SK-N-DZ (cell line): ENCODE measurements around the gene RARRES1.

GRCh38 chr3:156633219-156633832, 41.1 kb upstream of the TIPARP start:
RAMPAGE:
- cytosol, long total RNA, result no peak
- nucleus, long total RNA, result no peak

DNA sequence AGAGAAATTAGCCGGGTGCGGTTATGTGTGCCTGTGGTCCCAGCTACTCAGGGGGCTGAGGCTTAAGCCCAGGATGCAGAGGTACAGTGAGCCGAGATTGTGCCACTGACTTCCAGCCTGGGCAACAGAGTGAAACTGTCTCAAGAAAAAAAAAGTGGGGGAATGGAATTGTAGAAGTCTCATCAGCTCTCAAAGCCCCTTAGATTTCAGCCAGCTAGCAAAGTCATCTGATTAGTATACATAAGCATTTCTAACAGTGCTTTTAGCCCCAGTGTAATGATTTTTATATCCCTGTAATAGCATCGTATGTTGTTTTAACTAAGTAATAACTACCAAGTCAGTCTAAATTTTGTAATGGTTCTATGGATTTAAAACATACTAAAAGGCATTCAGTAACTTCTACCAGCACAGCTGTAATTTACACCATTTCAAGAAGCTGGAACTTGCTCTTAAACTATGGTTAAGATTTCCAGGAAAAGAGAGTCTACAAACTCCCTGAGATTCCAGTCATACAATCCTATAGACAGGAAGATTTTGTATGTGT, 33.4 kb downstream of the TIPARP start:
RAMPAGE:
- cytosol, long total RNA, result no peak
- nucleus, long total RNA, result no peak

GRCh38 chr3:156825275-156825854, 788 bp upstream of the LEKR1 start:
RAMPAGE:
- cytosol, long total RNA, result no peak
- nucleus, long total RNA, result no peak

GRCh38 chr3:157045281-157045948, 114.5 kb downstream of the CCNL1 start:
RAMPAGE:
- cytosol, long total RNA, result no peak
- nucleus, long total RNA, result no peak

RAMPAGE:
- cytosol, long total RNA, result no peak
- nucleus, long total RNA, result no peak
Measured at GRCh38 chr3:157134532-157135370, 25.2 kb downstream of the CCNL1 start.

GRCh38 chr3:157136640-157137366, 23.1 kb downstream of the CCNL1 start:
RAMPAGE:
- cytosol, long total RNA, result no peak
- nucleus, long total RNA, result no peak

DNA sequence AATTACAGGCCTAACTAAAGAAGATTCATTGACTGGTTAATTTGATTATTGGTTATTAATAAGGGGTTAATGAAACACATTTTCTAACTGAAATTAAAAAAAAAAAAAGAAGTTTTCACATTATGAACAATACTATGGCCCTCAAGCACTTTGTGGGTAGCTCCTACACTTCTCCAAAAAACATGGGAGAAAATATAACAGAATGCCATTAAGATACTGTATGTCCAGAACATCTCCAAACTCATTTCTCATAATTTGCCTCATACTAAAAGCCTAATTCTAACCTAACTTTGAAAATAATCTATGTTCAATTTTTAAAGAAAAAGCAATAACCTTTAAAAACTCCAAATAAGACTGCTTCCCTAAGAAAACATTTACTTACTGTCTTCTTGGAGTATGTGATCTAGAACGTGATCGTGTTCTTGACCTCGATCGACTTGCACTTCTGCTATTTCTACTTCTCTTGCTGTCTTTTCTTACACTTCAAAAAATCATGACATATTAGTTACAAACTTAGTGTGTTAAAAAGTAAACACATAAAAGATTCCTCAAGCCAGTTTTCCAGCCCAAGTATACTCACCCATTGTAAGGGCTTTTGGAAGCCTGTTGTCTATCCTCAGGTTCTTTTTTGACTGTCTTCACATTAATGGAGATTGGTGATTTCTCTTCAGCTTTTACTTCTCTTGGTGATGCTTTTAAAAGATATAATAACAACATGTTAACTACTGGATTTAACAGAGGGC, 10.9 kb downstream of the CCNL1 start:
RAMPAGE:
- cytosol, long total RNA, result no peak
- nucleus, long total RNA, result no peak

DNA sequence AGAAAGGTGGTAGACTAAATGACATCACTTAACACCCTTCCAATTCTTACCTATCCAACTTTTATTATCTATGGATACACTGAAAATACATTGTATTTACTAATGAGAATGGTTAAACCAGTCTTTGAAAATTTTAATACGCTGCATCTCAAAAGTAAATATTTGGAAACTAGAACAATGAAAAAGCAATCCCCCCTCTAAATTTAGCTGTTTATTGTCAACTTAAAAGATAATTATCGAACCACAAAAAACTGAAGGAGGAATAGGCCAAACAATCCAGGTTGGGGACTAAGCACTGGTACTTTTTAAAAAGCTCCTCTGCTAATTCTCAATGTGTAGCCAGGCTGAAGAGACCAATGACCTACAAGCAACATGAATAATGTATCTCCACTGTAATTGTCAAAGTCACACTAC, 3.6 kb downstream of the CCNL1 start:
RAMPAGE:
- cytosol, long total RNA, result no peak
- nucleus, long total RNA, result no peak

GRCh38 chr3:157157264-157158706, 2.2 kb downstream of the CCNL1 start:
RAMPAGE:
- cytosol, long total RNA, result no peak
- nucleus, long total RNA, result no peak

DNA sequence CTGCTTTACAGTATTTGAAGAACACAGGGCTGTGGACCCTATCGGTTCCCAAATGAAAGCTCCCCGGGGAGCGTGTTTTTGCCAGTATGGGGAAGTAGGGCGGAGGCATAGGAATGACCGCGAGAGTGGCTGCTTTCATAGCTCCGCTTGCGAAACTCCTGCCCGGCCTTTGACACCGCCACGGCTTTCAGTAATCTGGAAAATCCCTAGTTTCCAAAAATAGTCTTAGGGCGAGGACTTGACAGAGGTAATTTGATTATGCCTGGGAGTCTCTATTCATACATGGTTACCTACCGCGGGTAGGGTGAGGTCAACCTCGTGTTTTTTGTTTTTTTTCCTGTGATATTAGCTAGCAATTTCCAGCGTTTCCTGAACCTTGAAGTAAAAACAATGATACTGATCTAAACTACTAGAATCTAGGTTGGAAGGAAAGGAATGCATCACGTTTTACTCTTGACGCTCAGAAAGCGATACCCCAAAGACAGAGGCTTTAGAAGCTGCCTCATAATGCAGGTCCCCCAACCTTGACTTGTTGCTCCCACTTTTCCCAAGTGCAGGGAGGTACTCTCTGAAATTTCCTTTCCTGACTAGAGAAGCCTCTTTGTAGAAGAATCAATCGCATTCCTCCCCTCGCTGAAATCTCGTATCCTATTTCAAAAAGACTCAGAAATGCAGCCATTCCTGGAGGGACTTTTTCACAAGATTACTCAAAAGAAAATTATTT, 867 bp upstream of the CCNL1 start:
RAMPAGE:
- cytosol, long total RNA, result no peak
- nucleus, long total RNA, result no peak

DNA sequence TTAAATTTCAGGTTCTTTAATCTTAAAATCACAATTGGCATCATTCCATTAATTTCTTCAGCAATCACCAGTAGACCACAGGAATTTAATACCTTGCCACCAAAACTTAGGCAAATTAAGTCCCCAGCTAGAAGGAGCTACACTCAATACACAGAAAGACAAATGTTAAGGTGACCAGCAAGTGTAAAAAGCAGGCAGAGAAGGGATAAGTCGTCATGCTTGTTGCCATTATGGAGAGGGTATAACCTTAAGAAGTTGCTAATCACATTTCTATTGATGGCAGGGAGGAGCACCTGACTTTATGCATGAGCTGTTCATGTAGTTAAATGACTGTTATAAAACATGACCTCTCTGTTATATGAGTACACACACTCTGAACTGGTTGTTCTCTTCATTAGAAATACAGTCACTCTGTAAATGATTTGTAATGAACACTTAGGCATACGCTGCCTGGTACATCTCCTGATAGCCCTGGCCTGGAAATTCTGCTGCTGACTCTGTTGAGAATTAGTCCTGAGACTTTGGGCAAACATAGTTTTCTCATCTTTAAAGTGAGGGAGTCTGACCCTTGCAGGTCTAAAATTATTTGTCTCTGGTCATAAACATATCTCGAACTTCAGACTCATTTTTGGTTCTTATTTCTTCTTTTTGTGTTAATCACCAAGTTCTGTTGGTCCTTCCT, 6.7 kb upstream of the CCNL1 start:
RAMPAGE:
- cytosol, long total RNA, result no peak
- nucleus, long total RNA, result no peak

DNA sequence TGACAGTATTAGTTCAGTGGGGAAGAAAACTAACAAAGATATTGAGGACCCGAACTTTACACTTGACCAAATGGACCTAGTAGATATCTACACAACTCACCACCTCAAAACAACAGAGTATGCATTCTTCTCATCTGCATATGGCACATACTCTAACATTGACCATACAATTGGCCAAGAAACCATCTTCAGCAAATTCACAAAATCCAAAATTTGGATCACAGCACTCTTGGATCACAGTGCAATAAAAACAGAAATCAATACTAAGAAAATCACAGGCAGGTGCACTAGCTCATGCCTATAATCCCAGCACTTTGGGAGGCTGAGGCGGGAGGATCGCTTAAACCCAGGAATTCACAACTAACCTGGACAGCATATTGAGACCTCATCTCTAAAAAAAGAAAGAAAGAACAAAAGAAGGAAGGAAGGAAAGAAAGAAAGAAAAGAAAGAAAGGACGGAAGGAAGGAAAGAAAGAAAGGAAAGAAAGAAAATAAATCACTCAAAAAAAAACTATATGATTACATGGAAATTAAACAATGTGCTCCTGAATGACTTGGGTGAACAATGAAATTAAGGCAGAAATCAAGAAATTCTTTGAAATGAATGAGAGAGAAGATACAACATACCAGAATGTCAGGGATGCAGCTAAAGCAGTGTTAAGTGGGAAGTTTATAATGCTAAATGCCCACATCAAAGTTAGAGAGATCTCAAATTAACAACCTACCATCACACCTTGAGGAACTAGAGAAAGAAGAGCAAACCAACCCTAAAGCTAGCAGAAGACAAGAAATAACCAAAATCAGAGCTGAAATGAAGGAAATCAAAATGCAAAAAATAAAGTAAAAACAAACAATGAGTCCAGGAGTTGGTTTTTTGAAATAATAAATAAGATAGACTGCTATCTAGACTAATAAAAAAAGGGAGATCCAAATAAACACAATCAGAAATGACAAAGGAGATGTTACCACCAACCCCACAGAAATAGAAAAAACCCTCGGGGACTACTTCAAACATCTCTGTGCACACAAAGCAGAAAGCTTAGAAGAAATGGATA, 29.4 kb upstream of the CCNL1 start:
RAMPAGE:
- cytosol, long total RNA, result no peak
- nucleus, long total RNA, result no peak

DNA sequence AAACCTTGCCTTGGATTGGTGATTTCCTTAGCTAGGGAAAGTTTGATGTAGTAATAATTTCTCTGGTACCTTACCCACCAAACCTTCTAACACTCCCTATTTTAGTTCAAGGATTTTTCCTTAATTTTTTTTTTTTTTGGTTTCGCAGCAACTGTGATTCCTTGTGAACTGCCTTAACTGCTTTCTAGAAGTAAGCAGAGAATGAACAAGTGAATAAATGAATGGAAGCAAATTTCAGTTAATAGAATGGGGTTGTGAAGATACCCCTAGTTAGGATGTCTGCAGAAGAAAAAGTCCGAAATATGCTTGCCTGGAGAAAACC, 35.1 kb upstream of the PTX3 start:
RAMPAGE:
- cytosol, long total RNA, result no peak
- nucleus, long total RNA, result no peak

RAMPAGE:
- cytosol, long total RNA, result no peak
- nucleus, long total RNA, result no peak
Measured at GRCh38 chr3:158217517-158218476, 107.9 kb downstream of the RSRC1 start.

DNA sequence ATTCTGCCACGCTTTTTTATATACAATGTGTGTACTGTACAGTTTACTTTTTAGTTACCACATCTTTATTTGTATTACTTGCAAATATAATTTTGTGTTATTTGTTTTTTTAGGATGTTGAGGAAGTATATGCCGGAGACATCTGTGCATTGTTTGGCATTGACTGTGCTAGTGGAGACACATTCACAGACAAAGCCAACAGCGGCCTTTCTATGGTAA, 11.8 kb downstream of the LXN start:
RAMPAGE:
- cytosol, long total RNA, result no peak
- nucleus, long total RNA, result no peak

RAMPAGE:
- cytosol, long total RNA, result no peak
- nucleus, long total RNA, result no peak
Measured at GRCh38 chr3:158731971-158732919, at the start of gene RARRES1. TSS of gene RARRES1 (minus strand) at chr3:158732457.

GRCh38 chr3:158819288-158819845, 17.5 kb downstream of the MFSD1 start:
RAMPAGE:
- cytosol, long total RNA, result no peak
- nucleus, long total RNA, result no peak

RAMPAGE:
- cytosol, long total RNA, result no peak
- nucleus, long total RNA, result no peak
Measured at GRCh38 chr3:158990982-158991483, 78.1 kb upstream of the IQCJ start.

DNA sequence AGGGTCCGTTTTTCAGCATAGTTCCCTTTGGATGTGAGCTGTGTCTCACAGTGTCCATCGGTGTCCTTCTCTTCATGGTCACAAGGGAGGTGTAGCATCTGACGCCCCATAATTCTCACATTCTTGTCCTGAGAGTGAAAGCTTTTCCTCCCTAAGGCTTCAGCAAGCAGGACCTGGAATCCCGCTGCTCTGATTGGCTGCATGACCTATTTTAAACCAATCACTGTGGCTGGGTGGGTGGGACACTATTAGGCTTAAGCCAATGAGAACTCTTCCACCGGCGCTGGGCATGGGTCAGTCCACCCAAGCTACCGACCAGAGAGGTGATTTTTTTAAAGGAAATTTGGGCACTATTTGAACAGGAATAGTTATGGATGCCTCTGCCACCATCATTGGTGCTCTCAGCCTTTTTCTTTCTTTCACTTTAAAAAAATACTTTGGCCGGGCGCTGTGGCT, 85.3 kb upstream of the IQCJ-SCHIP1 start:
RAMPAGE:
- cytosol, long total RNA, result no peak
- nucleus, long total RNA, result no peak

DNA sequence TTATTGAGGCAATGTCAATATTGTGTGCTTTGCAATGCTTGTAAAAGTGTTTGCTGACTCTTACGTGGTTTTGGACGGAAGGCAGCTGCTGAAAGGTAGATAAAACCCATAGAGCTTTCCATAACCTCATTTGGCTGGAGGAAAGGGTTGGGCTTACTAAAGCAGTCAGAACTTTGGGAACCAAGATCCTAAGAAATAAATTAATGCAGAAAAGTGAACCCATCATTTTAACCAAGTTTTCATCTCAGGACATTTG, 354.7 kb downstream of the IQCJ-SCHIP1 start:
RAMPAGE:
- cytosol, long total RNA, result no peak
- nucleus, long total RNA, result no peak